ENCODE data around the gene GSTO2.

DNA sequence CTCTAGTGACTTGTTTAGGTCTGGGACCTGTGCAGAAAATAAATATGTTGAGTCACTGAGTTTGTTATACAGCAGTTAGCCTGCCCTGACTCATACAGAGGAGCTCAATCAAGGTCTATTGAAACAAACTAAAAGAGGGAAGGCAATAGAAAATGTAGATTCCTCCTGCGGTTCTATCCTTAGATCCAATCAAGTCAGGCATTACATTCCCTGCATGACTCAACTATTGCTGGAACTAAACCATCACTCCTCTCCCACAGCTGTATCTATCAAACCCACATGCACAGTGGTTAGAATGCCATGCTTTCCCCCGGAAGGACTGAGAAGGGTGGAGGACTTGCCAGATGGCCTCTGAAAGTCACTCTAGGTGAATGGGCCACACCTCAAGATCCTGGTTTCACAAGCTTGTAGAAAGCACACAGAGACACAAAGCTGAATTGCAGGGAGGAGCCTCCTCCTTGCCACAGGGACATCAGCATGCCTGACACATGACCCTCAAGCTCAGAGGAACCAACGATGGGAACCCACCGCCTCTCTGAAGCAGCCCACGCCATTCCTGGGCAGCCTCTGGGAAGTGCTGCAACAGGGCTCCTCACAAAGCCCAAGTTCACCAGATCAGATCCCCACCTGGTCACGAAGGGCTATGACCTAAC lies 73.8 kb downstream of the SH3PXD2A start:
- PRO-cap: no peak
- RAMPAGE, long total RNA, 4 experiments: no peak in any of the 4 experiments

DNA sequence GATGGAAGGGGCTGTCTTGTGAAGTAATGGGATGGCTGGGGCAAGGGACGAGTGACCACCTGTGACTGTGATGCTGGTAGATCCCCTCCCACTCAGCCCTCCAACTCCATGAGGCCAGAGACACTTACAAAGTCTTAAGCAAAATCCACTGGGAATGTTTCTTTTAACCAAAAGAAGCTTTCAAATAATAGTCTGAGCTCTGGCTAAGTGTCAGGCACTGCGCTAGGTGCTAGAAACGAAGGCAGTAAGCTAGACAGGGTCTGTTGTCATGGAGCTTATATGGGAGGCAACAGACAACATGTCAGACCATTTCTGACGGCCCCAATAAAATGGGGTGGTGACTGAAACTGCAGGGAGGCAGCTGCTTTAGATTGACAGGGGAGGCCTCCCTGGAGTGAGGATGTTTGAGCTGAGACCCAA lies 40.8 kb downstream of the SH3PXD2A start:
- PRO-cap: no peak
- RAMPAGE, long total RNA, 4 experiments: no peak in any of the 4 experiments

GRCh38 chr10:103834885-103835549 lies 20.4 kb downstream of the SH3PXD2A start:
- PRO-cap: no peak
- RAMPAGE, long total RNA, 4 experiments: no peak in any of the 4 experiments

DNA sequence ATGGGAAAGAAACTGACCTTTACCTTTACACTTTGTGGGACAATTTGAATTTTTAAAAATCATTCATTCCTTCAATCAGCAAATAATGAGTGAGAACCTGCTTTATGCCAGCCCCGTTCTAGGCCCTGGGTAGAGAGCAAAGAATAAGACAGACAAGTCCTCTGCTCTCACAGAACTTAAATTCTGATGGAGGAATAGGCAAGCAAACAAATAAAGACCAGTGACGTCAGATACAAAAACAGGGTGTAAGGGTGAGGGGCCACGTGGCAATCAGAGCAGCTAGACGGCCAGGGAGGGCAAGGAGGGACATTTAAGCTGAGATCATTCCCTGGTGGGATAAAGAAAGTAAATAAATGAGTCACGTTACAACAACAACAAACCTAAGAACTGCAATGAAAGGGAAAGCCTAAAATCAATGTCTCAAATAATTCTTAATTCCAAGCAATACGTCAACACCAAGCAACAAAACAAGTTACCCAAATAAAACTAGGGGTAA lies 21.8 kb downstream of the STN1 start:
- PRO-cap: no peak
- RAMPAGE, long total RNA, 4 experiments: no peak in any of the 4 experiments

GRCh38 chr10:103966432-103966882 lies 483 bp upstream of the SLK start:
- PRO-cap: no peak
- RAMPAGE, long total RNA, 4 experiments: no peak in any of the 4 experiments

- PRO-cap: no peak
- RAMPAGE, long total RNA, 4 experiments: no peak in any of the 4 experiments
Measured at GRCh38 chr10:103968509-103968751, 1.5 kb downstream of the SLK start.

DNA sequence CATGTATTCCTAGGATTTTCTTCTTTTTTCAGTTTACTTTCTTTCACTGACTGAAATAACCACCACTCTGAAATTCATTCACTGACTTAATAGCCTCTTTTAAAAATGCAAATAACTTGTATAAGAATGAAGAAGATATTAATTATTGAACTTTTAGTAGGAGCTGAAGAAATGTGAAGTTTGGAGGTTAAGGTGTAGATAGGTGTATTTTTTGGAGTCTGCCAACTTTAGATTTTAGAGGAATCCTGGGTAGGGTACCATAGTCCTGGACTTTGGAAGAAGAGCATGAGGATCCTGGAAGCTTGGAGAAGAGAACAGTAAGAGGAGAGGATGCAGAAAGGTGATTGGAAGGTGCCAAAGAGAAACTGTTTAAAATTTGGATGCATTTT lies 37.3 kb downstream of the SLK start:
- PRO-cap: no peak
- RAMPAGE, long total RNA, 4 experiments: no peak in any of the 4 experiments

DNA sequence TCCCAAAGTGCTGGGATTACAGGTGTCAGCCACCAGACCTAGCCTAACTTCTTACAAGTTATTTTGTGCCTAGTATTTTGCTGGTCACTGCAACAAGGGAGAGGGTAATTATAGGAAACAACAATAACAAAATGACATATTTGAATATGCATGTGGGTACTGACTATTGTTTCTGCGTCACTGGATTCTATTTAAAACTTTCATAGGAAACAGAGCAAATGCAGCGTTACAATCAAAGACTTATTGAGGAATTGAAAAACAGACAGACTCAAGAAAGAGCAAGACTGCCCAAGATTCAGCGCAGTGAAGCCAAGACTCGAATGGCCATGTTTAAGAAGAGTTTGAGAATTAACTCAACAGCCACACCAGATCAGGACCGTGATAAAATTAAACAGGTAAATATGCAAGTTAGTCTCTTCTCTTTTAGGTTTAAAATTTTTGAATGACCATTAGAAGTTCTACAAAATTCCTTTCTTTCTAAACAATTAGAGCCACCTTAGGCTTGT lies 52.6 kb downstream of the SLK start:
- PRO-cap: no peak
- RAMPAGE, long total RNA, 4 experiments: no peak in any of the 4 experiments

DNA sequence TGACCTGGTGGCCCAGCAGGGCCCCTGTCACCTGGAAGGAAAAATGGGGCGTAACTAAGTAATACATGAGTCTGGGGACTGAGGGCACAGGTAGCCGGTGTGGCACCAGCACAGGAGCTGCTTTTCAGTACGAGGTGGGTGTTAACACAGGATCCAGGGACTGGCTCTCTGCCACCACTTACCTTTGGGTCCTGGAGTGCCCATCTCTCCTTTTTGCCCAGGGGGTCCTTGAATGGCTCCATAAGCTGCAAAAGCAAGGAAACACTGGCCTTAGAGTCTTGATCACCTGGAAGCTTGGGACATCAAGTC lies 53.0 kb downstream of the COL17A1 start:
- PRO-cap: no peak
- RAMPAGE, long total RNA, 4 experiments: no peak in any of the 4 experiments

DNA sequence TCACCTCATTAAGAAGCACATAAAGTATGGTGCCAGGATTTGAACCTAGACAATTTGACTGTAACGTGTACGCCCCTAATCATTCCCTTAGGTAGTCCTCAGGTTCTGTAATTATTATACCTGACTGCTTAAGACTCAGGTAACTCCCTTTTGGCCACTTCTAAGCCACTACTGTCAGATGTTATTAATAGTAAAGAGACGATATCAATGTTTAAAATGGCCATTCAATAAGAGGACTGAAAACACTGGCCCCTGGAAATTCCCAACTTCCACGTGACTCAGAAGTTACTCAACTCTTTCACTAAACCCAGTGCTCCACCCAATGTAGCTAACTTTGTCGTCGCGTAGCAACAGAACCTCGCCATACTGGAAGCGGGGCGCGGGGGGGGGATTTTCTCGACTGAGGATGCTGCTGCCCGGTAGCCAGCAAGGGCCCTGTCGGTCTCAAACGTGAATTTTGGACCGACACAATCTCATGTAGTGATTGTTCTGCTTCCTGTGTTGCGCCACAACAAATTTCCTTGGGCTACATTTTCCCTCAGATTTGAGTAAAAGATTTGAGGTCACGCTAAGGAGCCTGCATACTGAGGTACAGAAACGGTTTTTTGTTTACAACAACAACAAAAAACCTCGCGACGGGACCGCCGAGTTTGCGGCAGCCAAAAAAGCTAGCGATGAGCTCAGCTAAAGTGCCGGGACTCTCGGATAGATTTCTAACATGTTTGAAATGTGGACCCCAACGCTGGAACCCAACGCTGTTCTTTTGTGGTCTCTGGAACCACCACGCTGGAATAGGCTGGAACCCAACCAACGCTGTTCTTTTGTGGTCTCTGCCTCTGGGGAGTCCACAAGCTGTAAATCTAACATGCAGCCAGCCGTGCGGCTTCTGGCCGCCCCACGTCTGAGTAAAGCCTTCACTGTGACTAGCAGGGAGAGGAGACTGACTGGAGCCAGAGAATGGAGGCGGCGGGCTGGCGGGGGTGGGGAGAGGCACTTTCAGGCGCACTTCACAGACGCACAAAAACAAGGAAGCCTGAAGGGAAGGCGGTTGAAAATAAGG lies 913 bp upstream of the SFR1 start:
- PRO-cap: bidirectional peak, plus-strand start at position 447 of the sequence, minus-strand start at position 270 of the sequence
- RAMPAGE, long total RNA, 4 experiments: no peak in any of the 4 experiments

DNA sequence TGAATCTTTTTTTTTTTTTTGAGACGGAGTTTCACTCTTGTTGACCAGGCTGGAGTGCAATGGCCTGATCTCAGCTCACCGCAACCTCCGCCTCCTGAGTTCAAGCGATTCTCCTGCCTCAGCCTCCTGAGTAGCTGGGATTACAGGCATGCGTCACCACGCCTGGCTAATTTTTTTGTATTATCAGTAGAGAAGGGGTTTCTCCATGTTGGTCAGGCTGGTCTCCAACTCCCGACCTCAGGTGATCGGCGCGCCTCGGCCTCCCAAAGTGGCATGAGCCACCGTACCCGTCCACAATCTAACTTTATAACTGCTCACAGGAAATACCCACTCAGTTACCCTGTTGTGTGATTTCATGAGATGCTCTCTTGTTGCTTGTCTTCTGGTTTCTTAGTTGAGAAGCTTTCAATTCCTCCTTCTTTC lies 1.3 kb upstream of the GSTO2 start:
- PRO-cap: no peak
- RAMPAGE, long total RNA, 4 experiments: no peak in any of the 4 experiments

DNA sequence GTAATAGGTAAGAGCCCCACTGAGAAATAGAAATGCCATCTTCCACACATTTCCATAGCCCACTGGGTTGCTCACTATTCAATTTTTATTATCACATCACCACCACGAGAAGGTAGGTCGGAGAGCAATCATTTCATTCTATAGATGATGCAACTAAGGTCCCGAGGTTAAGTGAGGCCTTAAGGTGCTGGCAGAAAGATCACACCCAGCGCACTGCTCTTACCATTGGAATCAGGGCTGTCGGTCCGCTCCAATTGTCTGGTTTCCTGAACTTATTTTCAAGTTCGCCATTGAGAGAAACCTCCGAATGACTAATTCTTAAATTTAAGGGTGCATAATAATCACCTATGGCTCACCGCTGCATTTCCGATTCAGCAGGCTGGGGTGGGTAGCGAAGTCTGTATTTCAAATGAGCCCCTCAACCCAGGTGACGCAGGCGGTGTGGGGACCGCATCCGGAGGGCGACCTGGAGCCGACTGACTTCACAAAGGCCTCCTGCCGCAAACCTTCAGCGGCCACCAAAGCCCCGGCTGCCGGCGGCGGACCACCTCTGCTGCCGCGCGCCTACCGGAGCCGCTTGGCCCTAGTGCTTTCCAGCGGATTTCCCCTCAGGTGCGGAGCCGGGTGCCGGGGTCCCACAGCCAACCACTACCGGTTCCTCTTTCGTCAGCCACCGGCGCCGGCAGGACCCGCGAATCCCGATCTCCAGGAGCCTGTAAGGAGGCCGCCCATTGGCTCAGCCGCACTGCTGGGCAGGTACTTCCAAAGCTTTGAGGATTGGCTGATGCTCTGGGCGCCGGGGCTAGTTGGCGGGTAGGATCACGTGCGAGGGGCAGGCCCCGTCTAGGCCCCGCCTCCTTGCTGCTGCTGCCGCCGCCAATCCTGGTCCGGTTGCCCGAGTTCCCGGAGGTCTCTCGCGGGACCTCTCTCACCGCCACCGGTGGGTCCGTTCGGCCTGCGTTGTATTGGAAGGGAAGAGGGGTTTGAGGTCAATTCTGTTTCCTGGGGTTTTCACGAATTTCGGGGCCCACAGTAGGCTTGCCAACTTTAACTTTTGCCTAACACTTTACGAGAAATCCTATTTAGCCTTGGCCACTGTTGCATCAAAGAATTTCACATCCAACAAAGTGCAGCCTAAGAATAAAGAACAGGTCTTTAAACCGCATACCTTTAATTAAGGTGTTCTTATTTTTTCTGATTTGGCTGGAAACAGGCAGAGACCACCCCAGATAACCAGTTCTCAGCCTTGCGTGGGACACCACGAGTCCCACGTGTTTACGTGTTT lies at the start of gene GSTO2:
TSS of gene GSTO2 (plus strand) at position 855 of the 1,285 bp plus-strand sequence.
- PRO-cap: bidirectional peak, plus-strand start at position 898 of the sequence, minus-strand start at position 671 of the sequence
- RAMPAGE, long total RNA, 4 experiments: start-site peak on the minus strand in 4 of 4 experiments, centred at positions 630 to 661 of the sequence, 16 to 37 reads per replicate

GRCh38 chr10:104308705-104309376 lies 29.4 kb downstream of the ITPRIP start:
- PRO-cap: no peak
- RAMPAGE, long total RNA, 4 experiments: no peak in any of the 4 experiments

DNA sequence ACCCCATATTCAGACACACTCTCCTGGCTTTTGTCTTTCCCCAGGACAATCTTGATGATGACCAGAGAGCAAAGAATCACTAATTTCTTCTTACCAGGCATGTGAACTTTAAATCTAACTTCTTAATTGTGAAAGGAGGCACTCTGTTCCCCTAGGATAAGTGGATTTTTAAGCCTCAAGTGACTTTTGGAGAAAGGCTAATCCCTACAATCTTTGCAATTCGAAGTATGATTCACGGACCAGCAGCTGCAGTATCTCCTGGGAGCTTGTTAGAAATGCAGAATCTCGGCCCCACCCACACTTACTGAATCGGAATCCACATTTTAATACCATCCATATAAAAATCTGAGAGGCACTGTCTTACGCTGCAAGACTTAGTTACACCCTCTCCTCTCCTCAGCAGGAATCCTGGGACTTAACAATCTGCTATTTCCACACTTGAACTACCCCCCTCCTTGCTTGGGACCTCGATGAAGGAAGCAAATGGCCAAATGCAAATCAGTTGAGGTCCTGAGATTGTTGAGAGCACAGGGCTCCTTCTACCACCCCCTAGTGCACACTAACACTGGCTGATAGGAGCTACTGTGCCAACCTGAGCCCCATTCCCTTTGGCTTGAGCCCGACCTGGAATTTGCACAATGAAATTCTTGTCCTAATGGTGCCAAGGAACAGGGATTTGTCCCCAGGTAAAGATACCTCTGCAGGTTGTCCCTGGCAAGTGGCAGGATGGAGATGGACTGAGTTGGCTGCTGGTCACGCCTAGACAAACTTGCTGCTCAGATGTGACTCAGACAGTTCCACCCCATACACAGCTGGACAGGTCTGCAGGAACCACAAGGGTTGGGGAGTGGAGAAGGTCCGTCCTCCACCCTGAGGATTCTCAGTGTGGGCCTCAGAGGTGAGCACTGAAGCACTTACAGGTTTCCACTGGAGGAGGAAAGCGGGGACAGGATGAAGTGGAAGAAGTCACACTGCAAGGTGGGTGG lies 20.8 kb downstream of the ITPRIP start:
- PRO-cap: bidirectional peak, plus-strand start at position 805 of the sequence, minus-strand start at position 739 of the sequence
- RAMPAGE, long total RNA, 4 experiments: no peak in any of the 4 experiments

- PRO-cap: bidirectional peak, plus-strand start at chr10:104326321, minus-strand start at chr10:104326123
- RAMPAGE, long total RNA, 4 experiments: no peak in any of the 4 experiments
Measured at GRCh38 chr10:104325909-104326726, 12.1 kb downstream of the ITPRIP start.

- PRO-cap: no peak
- RAMPAGE, long total RNA, 4 experiments: no peak in any of the 4 experiments
Measured at GRCh38 chr10:104327864-104328051, 10.5 kb downstream of the ITPRIP start.

GRCh38 chr10:104639304-104639928 lies 1.7 kb upstream of the SORCS3 start:
- PRO-cap: no peak
- RAMPAGE, long total RNA, 4 experiments: no peak in any of the 4 experiments

GRCh38 chr10:106010954-106011702 lies 1153.4 kb downstream of the SORCS1 start:
- PRO-cap: no peak
- RAMPAGE, long total RNA, 4 experiments: no peak in any of the 4 experiments

DNA sequence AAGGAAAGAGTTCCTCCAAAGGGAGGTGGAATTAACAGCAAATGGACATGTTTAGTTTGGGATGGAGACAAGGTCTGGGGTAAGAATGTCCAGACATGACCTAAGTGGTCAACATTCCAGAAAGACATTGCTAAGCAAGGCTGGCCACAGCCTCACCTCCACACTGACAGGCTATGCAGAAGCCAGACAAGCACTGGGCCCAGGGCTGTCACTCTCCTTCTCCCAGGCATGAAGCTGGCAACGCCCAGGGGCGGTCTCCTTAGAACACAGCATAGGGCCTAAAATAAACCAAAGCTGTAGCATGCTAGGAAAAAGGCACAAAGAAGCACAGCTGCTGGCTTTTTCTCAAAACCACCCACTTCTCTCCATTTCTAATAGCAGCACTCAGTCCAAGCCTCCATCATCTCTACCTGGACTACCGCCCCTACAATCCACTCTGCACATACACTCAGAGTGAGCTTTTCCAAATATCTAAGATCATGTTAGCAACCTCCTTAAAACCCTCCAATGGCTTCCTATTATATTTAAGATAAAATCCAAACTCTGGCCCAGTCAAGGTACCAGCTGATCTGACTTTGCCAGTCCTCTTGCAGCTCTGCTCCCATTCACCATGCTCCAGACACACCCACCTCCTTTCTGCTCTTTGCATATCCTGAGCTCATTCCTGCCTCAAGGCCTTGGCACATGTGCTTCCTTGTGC lies 27.8 kb downstream of the XPNPEP1 start:
- PRO-cap: no peak
- RAMPAGE, long total RNA, 4 experiments: no peak in any of the 4 experiments

GRCh38 chr10:109899497-109899961 lies 23.8 kb downstream of the XPNPEP1 start:
- PRO-cap: no peak
- RAMPAGE, long total RNA, 4 experiments: no peak in any of the 4 experiments